Umbilical cord (tissue), 2 donors: ENCODE measurements around the genes IQCB1 and SLC49A4.

DNA sequence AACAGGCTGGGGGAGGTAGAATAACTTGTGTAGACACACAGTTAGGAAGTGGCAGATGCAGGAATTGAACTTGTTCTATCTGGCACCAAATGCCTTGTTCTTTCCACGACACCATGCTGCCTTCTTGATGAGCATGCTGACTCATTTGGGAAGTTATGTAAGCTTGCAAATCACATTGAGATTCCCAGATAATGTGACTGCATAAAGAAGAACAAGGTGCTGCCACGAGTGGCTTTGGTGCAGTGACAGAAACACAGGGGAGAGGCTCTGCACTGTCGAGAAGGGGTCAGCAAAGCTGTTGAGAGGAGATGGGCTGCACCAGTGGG, 27.5 kb upstream of the NDUFB4 start:
- RAMPAGE, long total RNA = no peak

GRCh38 chr3:120602094-120603258, 6.3 kb downstream of the NDUFB4 start:
- RAMPAGE, long total RNA = no peak

GRCh38 chr3:121793213-121793657, 41.6 kb downstream of the IQCB1 start:
- RAMPAGE, long total RNA = no peak

DNA sequence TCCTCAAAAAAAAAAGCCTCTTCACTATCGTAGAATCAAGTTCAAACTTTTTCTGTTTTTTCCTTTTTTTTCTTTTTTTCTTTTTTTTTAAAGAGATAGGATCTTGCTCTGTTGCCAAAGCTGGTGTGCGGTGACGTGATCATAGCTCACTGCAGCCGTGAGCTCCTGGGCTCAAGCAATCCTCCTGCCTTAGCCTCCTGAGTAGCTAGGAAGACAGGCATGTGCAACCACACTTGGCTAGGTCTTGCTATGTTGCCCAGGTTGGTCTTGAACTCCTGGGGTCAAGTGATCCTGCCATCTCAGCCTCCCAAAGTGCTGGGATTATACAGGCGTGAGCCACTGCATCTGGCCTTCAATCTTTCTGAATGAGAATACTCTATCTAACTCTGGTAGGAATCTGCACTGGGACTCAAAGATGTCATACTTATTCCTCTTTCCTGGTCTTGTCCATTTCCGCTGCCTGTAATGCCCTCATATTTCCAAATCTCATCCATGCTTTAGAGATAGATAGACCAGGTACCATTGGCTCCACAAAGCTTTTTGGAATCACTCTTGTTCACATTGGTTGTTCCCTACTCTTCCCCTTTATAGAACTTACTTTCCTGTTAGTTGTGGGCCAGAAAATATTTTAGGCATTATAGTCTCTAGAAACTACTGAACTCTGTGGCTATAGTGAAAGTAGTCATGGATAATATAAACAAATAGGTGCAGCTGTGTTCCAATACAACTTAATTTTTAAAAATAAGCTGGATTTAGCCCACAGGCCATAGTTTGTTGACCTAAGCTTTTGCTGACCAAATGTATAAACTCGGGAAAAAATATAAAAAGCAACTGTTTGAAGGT, 13.7 kb downstream of the IQCB1 start:
- RAMPAGE, long total RNA = no peak

- RAMPAGE, long total RNA = start-site peak on the plus strand at chr3:121835166-121835231, 87 and 93 reads in 2 replicates
These were observed at the start of gene IQCB1 for GRCh38 chr3:121834672-121835474. IQCB1 (minus strand) TSS chr3:121835060.

GRCh38 chr3:122365492-122366127, 17.4 kb downstream of the MIX23 start:
- RAMPAGE, long total RNA = no peak

DNA sequence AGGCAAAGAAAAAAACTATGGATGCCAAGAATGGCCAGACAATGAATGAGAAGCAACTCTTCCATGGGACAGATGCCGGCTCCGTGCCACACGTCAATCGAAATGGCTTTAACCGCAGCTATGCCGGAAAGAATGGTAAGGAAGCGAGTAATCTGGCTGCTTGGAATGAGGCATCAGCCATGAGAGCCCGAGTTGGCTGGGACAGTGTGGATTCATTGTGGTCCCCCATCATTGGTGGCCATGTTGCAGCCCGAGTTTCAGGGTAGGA, 47.1 kb downstream of the PARP14 start:
- RAMPAGE, long total RNA = no peak

DNA sequence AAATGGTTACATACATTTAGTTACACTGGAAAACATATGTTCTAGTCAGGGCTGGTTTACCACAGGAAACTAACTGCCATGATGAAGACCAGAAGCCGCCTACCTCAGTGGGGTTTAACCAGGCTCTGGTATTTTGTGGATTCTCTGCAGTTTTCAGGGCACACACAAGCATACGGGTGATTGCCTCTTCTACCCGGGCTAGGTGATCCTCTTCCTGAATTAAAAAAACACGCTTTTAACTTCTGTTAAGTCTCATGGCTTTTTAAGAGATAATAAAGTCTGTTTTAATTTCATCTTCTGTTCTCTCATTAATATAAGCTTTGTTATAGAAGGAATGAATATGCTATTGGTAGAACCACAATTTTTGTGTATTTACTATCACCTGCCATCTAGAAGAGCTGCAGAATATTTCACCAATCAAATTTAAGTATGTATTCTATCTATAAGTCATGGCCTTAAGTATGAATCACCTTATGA, 52.7 kb downstream of the HSPBAP1 start:
- RAMPAGE, long total RNA = no peak

- RAMPAGE, long total RNA = no peak
These were observed at the start of gene SLC49A4 for GRCh38 chr3:122794491-122795707. SLC49A4 (plus strand) TSS chr3:122795069.

DNA sequence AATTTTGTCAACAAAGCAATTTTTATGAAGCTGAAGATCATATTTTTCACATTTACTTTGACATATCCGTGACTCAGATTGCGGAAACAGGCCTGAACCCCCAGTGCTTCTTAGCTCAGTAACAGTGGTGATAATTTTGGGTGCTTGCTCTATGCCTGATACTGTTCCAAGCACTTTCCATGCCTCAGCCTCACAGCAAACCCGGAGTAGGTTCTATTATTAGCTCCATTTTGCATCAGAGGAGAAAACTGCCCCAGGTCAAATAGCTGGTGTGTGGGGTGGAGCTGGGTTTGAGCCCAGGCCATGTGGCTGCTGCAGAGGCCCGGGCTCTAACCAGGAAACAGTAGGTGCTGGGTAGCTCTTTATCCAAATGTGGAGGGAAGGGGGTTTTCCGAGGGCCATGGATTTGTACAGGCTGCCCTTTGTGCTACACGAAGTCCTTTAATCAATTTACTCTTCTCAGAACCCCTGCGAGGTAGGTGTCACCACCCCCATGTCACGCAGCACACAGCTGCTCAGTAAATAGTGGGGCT, 99.1 kb downstream of the SLC49A4 start:
- RAMPAGE, long total RNA = no peak

GRCh38 chr3:123058627-123059018, 8.2 kb upstream of the PDIA5 start:
- RAMPAGE, long total RNA = no peak

DNA sequence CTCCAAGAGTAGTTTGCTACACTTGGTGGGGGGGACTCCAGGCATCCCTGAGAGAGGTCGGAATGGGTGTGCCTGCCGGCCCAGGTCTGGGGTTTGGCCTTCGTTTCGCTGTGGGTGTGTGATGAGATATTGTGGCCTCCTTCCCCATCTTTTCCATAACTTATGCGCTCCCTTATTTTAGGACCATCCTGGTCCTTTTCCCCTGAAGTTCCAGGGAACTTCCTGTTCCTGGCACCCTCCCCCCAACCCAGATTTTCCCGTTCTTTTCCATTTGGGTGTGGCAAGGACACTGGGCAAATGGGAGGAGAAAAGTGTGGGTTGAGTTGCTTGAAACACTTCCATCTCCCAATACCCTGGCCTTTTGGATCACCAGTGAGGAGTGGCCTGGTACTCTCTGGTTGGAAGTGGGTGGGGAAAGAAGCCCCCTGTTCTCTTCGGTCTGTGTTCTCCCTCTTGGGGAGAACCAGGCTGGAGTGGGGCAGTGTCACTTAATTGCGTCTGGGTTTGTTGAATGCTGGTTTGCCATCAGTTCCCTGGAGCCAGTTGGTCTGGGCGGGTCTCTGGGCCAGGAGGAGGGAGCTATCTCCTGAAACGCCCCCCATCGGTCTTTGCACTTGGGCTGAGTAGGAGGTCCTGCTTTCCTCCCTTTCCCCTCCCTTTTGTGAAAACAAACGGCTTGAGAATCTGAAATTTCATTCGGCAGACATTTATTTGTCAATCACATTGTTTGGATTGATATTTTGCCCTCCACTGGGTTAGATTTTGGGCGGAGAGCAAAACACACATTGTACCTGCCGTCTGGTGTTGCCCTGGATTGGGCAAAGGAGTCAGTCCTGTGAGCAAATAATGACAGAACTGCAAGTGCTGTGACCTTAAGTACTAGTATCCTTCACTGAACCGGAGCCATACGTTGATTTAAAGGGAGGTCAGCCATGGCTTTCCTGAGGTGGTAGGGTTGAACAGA, 1.4 kb downstream of the PDIA5 start:
- RAMPAGE, long total RNA = no peak

DNA sequence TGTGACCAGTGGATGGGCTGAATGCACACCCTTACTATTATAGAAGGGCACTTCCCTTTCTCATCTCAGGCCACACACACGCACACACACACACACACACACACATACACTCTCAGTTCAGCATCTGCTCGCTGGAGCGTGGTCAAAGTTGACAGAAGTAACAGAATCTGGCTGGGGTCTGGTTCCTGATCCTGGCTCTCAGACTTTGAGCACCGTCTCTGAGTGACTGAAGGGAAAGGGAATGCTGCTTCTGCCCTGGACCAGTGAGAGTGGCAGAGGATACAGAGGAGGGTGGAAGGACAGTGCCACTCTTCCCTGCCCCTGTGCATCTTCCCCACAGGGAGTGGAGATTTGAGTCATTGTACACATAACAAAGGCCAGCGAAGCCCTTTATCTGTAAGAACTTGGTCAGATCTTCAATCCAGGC, 38.8 kb downstream of the PDIA5 start:
- RAMPAGE, long total RNA = no peak

- RAMPAGE, long total RNA = no peak
These were observed 9.0 kb downstream of the SEC22A start for GRCh38 chr3:123210277-123211556.

- RAMPAGE, long total RNA = no peak
These were observed 34.6 kb downstream of the SEC22A start for GRCh38 chr3:123236305-123236865.

DNA sequence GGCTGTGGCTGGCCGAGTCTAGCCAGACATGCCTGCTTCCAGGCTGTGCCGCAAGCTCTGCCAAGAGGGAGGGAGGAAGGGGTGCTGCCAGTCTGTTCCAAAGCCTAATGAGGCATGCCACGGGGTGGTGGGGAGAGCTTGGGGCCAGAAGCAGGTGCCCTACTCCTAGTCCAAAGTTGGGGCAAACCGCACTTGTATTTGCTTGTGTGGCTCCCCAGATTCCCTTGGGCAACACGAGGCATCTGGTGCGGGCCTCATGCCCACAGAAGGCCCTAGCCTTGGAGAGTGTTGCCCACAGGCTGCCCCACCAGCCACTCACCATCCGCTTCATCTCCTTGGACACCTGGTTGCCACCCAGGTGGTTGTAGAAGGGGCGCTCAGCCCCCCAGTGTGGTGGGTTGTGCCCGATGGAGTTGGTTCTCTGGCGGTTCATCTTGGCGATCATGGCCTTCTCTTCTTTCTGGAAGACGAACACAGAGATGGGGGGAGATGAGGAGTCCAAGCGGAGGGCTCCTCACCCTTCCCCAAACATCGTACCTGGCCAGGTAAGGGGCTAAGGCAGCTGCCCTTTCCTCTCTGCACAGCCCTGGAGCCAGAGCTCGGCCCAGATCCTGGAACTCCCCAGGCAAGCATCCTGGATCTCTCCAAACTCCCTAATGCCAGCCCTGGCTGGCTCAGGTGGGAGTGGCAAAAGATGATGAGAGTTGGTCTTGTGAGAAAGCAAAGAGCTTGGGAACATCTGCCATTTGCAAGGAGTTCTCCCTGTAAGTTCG, 123.4 kb downstream of the SEC22A start:
- RAMPAGE, long total RNA = no peak

DNA sequence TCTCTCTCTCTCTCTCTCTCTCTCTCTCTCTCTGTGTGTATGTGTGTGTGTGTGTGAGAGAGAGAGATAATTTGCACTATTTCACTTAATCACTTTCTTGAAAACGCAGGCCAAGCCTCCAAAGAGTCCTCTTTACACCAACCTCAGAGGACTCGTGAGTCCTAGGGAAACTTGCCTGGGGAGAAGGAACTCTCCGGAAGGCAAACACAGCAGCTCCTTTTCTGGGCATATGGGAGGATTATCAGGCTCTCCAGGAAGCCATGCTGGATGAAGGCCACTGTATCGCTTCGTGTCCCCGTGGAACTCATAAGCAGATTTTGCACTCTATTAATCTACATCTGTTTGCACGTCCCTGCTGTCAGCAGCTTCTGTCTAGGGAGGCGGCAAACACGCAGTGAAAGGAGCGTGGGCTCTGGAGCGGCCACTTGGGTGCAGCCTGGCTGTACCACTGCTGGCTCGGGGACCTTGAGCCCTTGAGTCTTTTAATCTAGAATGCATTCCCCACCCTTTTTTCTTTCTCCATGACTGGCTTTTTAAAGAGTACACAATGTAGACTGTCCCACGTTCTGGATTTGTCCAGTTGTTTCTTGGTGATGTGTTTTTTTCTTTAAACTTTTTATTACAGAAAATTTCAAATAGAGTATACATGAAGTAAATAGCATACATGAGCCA, 102.1 kb downstream of the ADCY5 start:
- RAMPAGE, long total RNA = no peak

DNA sequence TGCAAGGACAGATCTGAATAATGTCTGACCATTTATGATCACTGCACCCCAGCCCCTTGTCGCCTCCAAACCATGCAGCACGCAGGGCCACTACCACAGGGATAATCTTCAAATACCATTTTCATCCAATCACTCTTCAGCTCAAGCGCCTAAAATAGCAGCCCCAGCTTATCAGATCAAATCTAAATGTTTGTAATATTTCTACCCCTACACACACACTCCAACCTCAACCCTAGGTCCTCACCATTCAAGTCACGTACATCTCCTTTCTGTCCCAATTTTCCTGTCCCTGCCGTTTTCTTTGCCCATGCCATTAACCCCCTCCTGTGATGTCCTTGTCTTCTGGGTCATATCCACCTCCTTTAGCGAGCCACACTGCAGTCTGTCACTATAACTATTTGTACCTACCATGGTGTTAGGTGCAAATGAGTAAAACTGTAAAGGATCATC, 50.4 kb downstream of the ADCY5 start:
- RAMPAGE, long total RNA = no peak

- RAMPAGE, long total RNA = no peak
These were observed 1.2 kb downstream of the ADCY5 start for GRCh38 chr3:123447324-123448446.

DNA sequence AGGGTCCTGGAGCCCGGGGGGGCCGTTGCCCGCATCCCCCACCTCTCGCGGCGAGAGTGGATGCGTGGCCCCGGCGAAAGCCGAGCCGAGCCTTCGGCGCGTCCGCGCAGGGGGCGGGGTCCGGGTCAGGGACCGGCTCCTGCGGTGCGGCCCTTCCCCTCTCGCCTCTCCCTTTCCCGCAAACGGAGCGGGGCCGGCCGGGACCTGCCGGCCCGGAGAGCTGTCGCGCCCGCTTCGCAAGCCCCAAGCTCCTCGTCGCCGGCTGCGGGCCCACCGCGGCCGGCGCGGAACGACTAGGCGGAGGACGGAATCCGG, 278 bp upstream of the ADCY5 start:
- RAMPAGE, long total RNA = no peak